GM12878 (cell line): ENCODE measurements around a stretch of chr10.

DNA sequence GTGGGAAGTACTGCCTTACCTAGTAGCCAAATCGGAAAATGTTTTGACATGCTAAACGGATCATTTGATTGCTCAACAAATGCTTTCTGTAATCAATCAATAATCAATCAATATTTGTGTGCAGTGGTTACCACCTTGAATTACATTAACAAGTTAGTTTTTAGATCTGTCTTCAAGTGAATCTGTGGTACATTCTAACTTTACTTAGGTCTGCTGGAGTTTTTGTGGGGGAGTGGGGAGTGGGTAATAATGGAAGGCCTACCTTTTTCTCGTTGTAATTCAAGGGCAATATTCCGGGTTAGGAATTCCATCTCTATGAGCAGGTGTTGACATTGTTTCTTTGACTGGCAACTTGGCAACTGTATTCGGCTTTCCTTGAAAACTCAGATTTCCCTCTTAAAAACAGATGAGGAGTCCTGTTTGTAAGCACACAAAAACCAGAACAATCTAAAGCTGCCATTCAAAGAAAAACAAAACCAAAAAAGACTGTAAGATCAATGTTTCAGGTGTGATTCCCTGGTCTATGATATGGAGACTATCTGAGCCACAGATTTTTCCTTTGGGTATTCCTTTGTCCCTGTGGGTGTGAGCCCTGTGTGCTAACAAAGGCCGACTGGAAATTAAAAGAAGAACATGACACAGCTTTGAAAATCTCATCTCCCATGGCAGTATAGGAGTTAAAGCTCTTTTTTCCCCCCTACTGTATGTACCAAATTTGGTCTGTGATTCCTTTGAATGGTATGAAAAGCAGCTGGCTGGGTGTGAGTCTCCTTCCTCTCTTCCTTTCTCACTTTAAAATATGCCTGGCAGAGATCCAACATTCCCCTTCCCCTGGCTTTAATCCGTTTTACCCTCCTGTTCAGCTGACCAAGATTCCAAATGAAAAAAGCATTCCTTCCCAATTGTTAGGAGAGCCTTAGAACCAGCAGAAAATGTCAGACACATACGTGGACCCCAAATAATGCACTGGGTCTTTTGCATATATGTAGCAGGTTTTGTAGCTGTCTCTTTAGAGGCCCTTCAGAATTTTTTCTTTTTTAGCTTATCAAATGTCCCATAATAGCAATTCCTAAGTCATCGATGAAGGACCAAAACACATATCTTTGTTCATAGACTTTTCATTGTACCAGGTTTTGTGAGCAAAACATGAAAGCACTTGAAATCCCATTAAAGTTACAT lies 225.2 kb upstream of the CELF2 start:
- RAMPAGE, long total RNA: no peak
- RRBS, 2 experiments: no CpG with 5 or more reads among the region's 9 CpGs
CAGE:
- cytosol, long polyA minus RNA: no peak
- cytosol, long polyA plus RNA: no peak
- long polyA plus RNA: no peak
- nucleolus, long total RNA: no peak
- nucleus, long polyA plus RNA: no peak
- nucleus, long total RNA: no peak

DNA sequence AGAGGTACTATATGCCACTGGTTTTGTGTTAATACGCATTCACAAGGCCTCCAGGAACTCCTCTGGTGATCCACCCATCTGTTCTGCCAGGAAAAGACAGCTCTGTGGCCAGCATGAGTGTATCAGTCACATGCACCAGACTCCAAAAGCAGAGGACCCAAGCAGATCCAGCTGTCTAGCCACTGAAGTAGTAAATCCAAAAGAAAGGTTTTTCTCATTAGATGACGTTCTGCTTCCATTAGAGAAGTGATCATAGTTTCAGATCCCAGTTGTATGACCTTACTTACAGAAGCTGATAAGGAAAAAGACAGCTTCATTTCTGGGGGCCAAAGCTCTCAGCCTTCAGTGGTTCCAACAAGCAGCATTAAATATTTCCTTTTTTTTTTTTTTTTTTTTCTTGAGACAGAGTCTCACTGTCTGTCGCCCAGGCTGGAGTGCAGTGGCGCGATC lies 199.5 kb upstream of the CELF2 start:
- RAMPAGE, long total RNA: no peak
- RRBS, 2 experiments: no CpG with 5 or more reads among the region's 5 CpGs
CAGE:
- cytosol, long polyA minus RNA: no peak
- cytosol, long polyA plus RNA: no peak
- long polyA plus RNA: no peak
- nucleolus, long total RNA: no peak
- nucleus, long polyA plus RNA: no peak
- nucleus, long total RNA: no peak

DNA sequence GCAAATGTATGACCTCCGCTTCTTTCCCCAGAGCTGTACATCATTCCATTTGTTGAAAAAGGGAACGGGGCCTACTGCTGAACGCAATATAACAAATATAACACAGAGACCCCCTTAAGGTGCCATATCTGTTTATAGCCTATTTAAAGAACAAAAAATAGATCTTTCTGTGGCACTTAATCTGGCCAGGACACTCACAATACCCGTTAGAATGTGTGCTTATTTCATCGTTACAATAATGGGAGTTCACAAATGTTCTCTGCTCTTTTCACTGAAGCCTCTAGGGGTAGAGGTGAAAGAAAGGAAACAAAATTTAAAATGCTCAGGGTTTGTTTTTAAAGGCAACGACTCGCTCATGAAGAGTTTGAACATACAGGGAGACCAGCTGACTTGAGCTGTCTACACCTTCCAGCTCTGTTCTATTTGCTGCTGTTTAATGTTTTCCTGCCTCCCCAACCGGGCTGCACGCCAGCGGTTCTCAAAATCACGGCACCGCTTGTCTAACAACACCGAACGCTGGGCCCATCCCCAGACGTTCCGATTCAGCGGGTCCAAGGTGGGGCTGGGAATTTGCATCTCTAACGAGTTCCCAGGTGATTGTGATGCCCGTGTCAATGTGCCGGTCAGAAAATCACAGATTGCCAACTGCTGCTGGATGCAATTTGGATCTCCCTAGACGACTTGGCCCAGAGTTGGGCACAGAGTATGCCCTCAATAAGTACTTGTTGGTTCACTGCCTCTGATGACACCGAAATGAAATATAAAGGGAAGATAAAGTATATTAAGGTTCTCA lies 28.2 kb downstream of the CELF2 start:
- RAMPAGE, long total RNA: no peak
- RRBS, 2 experiments: no CpG with 5 or more reads among the region's 22 CpGs
CAGE:
- cytosol, long polyA minus RNA: no peak
- cytosol, long polyA plus RNA: no peak
- long polyA plus RNA: no peak
- nucleolus, long total RNA: no peak
- nucleus, long polyA plus RNA: no peak
- nucleus, long total RNA: no peak

DNA sequence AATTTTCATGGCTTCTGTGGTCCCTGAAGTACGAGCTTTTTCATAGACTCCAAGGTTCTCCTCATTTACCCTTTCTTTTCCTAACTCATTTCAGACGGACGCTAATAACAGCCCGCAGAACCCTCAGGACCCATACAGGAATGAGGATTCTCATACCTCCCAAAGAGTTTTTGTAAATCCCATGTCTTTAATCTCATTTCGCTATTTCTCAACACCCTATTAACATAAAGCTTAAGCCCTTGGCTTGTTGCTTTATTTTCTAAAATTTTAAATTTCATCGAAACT lies 28.8 kb downstream of the CELF2 start:
- RAMPAGE, long total RNA: no peak
- RRBS, 2 experiments: no CpG with 5 or more reads among the region's 6 CpGs
CAGE:
- cytosol, long polyA minus RNA: no peak
- cytosol, long polyA plus RNA: no peak
- long polyA plus RNA: no peak
- nucleolus, long total RNA: no peak
- nucleus, long polyA plus RNA: no peak
- nucleus, long total RNA: no peak

- RAMPAGE, long total RNA: no peak
- RRBS, 2 experiments: no CpG with 5 or more reads among the region's 1 CpG
CAGE:
- cytosol, long polyA minus RNA: no peak
- cytosol, long polyA plus RNA: no peak
- long polyA plus RNA: no peak
- nucleolus, long total RNA: no peak
- nucleus, long polyA plus RNA: no peak
- nucleus, long total RNA: no peak
These were observed 43.5 kb downstream of the CELF2 start for GRCh38 chr10:11061101-11061624.

DNA sequence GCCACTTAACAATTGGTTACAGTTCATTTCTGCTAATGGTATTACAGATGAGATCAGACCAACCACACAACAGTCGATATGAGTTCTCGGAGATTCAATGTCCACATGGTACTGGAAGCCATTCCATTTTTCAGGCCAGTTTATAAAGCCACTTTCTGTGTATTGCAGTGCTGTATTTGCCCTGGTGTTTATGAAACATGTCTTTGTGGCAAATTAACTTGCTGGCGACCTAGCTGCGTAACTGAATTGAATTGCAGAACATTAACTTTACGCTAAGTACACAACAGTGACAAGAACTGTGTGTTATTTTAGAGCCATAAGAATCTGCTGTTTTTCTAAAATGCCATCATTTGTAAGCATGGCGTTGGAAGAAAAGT lies 76.3 kb downstream of the CELF2 start:
- RAMPAGE, long total RNA: no peak
- RRBS, 2 experiments: no CpG with 5 or more reads among the region's 6 CpGs
CAGE:
- cytosol, long polyA minus RNA: no peak
- cytosol, long polyA plus RNA: no peak
- long polyA plus RNA: no peak
- nucleolus, long total RNA: no peak
- nucleus, long polyA plus RNA: no peak
- nucleus, long total RNA: no peak

DNA sequence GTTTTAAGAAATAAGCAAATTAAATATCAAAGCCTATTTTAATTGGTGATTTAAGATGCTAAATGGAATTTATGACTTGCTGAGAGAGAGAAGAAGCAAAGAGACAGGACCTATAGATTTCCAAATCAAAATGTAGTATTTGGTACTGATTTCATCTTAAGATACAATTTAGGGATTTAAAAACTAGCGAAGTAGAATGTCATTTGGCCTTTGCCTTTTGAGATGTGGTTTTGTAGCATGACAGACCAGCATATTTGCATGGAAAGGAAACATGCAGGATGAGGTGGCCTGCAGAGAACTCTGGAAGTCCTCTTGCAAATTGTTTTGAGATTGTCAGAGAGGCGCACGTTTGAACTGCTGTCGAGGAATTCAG lies 136.5 kb downstream of the CELF2 start:
- RAMPAGE, long total RNA: no peak
- RRBS, 2 experiments: no CpG with 5 or more reads among the region's 4 CpGs
CAGE:
- cytosol, long polyA minus RNA: no peak
- cytosol, long polyA plus RNA: no peak
- long polyA plus RNA: no peak
- nucleolus, long total RNA: no peak
- nucleus, long polyA plus RNA: no peak
- nucleus, long total RNA: no peak

DNA sequence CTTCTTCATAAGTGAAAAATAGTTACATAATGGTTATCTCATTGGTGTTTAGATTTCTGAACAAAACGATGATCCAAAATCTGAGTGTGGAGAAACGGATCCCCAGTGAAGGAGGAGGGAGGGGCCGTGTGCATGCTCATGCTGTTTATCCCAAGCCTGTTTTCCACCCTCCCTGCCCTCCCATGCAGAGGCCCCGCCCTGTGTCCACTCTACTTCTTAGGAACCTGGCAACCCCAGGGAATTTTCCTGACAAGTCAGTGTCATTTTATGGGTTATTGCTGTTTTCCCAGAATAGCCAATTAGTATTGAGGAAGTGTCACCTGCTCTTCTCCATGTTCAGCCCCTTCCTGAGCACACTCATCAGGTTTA lies 174.0 kb downstream of the CELF2 start:
- RAMPAGE, long total RNA: no peak
- RRBS, 2 experiments: no CpG with 5 or more reads among the region's 4 CpGs
CAGE:
- cytosol, long polyA minus RNA: start-site peak on the plus strand centred at position 358 of the sequence, 8 bp wide, 42 reads
- cytosol, long polyA plus RNA: no peak
- long polyA plus RNA: no peak
- nucleolus, long total RNA: no peak
- nucleus, long polyA plus RNA: no peak
- nucleus, long total RNA: no peak

GRCh38 chr10:11193284-11193686 lies 175.6 kb downstream of the CELF2 start:
- RAMPAGE, long total RNA: no peak
- RRBS, 2 experiments: no CpG with 5 or more reads among the region's 5 CpGs
CAGE:
- cytosol, long polyA minus RNA: no peak
- cytosol, long polyA plus RNA: no peak
- long polyA plus RNA: no peak
- nucleolus, long total RNA: no peak
- nucleus, long polyA plus RNA: no peak
- nucleus, long total RNA: no peak

DNA sequence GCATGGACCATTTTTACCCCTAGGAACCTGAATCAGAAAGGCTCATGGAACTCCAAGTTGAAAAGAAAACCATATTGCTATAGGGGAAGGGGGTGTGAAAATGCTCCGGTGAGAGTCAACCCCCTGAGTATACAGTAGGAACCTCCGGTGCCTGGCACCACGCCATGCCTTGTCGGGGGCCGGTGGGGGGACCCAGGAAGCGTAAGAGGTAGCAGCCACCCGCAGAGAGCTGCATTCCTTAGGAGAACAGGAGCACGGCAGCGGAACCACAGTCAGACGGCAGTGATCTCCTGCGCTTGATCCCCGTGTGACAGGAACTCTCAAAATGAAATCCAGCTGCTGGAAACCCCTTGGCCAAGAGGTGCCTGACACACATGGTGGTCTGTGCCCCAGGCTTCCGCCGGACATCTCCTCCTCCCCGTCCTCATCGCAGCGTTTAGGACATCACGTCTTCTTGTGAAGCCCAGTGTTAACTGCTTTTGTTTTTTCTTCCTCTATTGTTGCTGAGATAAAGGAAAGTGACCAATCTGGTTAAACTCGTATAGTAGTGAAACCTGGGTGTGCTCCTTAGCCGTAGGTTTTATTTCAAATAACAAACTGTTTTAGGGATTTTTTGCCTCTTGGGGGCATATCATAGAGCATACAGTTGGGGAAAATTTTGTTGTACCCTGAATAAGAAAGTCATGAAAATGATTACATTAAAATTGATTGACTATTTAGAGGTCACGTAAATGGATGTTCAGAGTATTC lies 186.9 kb downstream of the CELF2 start:
- RAMPAGE, long total RNA: no peak
- RRBS, 2 experiments: 100% methylated on average over 1 to 3 of the region's 21 CpGs
CAGE:
- cytosol, long polyA minus RNA: no peak
- cytosol, long polyA plus RNA: no peak
- long polyA plus RNA: no peak
- nucleolus, long total RNA: no peak
- nucleus, long polyA plus RNA: no peak
- nucleus, long total RNA: no peak

- RAMPAGE, long total RNA: no peak
- RRBS, 2 experiments: no CpG with 5 or more reads among the region's 17 CpGs
CAGE:
- cytosol, long polyA minus RNA: no peak
- cytosol, long polyA plus RNA: no peak
- long polyA plus RNA: no peak
- nucleolus, long total RNA: no peak
- nucleus, long polyA plus RNA: no peak
- nucleus, long total RNA: no peak
These were observed 190.5 kb downstream of the CELF2 start for GRCh38 chr10:11207756-11208916.

GRCh38 chr10:11225771-11226436 lies 208.2 kb downstream of the CELF2 start:
- RAMPAGE, long total RNA: no peak
- RRBS, 2 experiments: no CpG with 5 or more reads among the region's 8 CpGs
CAGE:
- cytosol, long polyA minus RNA: no peak
- cytosol, long polyA plus RNA: no peak
- long polyA plus RNA: no peak
- nucleolus, long total RNA: no peak
- nucleus, long polyA plus RNA: no peak
- nucleus, long total RNA: no peak

GRCh38 chr10:11236599-11237687 lies 219.3 kb downstream of the CELF2 start:
- RAMPAGE, long total RNA: no peak
- RRBS, 2 experiments: no CpG with 5 or more reads among the region's 14 CpGs
CAGE:
- cytosol, long polyA minus RNA: no peak
- cytosol, long polyA plus RNA: no peak
- long polyA plus RNA: no peak
- nucleolus, long total RNA: no peak
- nucleus, long polyA plus RNA: no peak
- nucleus, long total RNA: no peak

- RAMPAGE, long total RNA: no peak
- RRBS, 2 experiments: 93% methylated on average over 2 of the region's 16 CpGs; no CpG with 5 or more reads in 1 of the 2 experiments
CAGE:
- cytosol, long polyA minus RNA: no peak
- cytosol, long polyA plus RNA: no peak
- long polyA plus RNA: no peak
- nucleolus, long total RNA: no peak
- nucleus, long polyA plus RNA: no peak
- nucleus, long total RNA: no peak
These were observed 239.3 kb downstream of the CELF2 start for GRCh38 chr10:11256859-11257459.

- RAMPAGE, long total RNA: no peak
- RRBS, 2 experiments: no CpG with 5 or more reads among the region's 24 CpGs
CAGE:
- cytosol, long polyA minus RNA: no peak
- cytosol, long polyA plus RNA: no peak
- long polyA plus RNA: no peak
- nucleolus, long total RNA: no peak
- nucleus, long polyA plus RNA: no peak
- nucleus, long total RNA: no peak
These were observed 263.5 kb downstream of the CELF2 start for GRCh38 chr10:11280777-11281909.

DNA sequence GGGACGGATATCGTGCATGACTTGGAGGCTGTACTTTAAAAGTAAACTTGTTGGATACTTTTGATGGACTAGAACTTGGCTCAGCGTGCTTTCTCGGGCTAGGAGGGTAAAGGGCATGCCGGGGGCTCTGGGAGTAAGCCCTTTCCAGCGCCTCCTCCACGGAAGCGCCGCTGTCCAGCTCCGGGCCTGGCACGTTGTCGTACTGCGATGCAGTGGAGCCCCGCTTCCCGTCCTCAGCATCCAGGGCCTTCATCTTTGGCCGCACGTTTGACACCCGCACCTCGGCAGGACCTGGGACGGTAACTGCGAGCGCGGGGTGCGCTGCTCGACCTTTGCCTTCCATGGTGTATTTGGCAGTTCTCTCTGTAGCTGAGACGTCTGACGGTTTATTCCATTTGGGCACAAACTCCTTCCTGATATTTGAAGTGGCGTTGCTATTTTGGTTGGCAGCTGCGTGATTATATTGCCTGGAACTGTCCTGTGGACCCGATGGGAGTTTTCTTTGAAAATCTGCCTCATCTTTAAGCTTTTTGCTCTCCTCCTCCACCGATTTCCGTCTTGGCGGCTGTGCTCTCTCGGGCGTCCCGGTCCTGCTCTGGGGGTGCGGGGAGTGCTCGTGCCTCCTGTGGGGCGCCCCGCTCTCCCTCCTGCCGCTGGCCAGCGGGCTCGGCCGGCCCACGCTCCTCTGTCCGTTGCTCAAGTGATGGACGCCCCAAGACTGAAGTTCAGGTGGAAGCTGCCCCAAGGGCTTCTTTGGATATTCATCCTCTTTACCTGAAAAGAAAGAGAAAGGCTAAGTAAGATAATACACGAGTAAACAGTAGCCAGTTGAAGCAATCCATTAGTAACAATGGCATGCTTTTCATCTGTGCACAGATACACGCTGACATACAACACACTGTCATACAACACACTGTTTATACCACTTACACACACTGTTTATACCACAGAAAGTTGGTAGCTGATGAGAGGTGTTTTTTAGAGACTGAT lies 148.1 kb downstream of the USP6NL start:
- RAMPAGE, long total RNA: no peak
- RRBS, 2 experiments: 97 to 98% methylated on average over 6 of the region's 49 CpGs
CAGE:
- cytosol, long polyA minus RNA: no peak
- cytosol, long polyA plus RNA: no peak
- long polyA plus RNA: no peak
- nucleolus, long total RNA: no peak
- nucleus, long polyA plus RNA: no peak
- nucleus, long total RNA: no peak

- RAMPAGE, long total RNA: no peak
- RRBS, 2 experiments: no CpG with 5 or more reads among the region's 8 CpGs
CAGE:
- cytosol, long polyA minus RNA: no peak
- cytosol, long polyA plus RNA: no peak
- long polyA plus RNA: no peak
- nucleolus, long total RNA: no peak
- nucleus, long polyA plus RNA: no peak
- nucleus, long total RNA: no peak
These were observed 14.5 kb downstream of the USP6NL start for GRCh38 chr10:11596616-11597648.

DNA sequence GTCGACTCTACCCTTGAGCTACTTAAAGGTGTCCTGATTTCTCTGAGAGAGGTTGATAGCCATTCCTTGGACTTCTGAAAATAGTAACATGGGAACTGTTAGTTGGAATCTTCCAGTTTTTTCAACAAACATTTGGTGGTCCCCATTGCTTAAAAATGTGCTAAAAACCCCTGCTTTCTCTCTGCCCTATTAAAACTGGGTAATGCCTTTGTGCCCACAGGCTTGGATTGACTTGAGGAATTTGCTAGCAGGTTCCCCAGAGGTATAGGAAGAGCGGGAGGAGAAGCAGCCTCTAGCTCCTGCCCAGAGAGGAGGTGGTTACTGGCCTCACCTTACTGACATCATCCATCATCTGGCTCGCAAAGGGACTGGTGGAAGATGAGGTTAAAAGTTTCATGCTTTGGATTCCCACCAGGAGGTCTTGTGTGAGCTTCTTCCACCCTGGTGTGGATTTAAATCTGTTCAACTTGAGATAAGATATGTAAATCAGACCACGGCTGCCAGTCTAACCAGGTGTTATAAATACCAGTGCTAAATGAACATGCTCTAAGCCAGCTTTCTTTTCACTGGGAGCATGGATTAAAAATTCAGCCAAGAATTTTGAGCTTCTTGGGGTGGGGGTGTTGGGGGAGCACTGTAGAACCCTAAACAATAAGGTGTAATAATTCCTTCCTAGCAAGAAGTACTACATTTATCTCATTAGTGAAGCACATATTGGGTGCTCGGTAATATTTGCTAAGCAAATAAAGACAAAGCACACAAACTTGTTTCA lies 7.6 kb downstream of the PROSER2 start:
- RAMPAGE, long total RNA: no peak
- RRBS, 2 experiments: no CpG with 5 or more reads among the region's 5 CpGs
CAGE:
- cytosol, long polyA minus RNA: no peak
- cytosol, long polyA plus RNA: no peak
- long polyA plus RNA: no peak
- nucleolus, long total RNA: no peak
- nucleus, long polyA plus RNA: no peak
- nucleus, long total RNA: no peak

GRCh38 chr10:11831478-11831993 lies 8.4 kb downstream of the PROSER2 start:
- RAMPAGE, long total RNA: no peak
- RRBS, 2 experiments: no CpG with 5 or more reads among the region's 8 CpGs
CAGE:
- cytosol, long polyA minus RNA: no peak
- cytosol, long polyA plus RNA: no peak
- long polyA plus RNA: no peak
- nucleolus, long total RNA: no peak
- nucleus, long polyA plus RNA: no peak
- nucleus, long total RNA: no peak

DNA sequence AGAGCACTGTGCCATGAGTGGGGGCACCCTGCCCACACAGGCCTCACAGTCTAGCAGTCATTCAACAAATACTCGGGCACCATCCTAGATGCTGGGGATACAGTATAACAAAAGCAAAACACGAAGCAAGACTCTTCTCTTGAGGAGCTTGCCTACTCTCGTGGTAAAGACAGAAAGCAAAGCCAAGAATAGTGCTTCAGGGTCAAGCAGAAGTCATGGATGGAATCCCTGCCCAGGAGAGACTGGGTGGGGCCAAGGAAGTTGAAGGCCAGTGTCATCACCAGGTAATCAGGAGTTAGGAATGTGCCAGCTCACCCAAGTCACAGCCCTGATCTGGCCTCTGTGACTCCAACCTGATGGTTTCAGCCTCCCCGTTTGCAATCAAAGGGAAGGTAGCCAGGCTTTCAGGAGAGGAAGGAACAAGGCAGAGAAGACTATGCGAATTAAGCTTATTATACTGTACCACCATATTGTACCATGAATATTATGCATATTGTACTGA lies 58.9 kb downstream of the PROSER2 start:
- RAMPAGE, long total RNA: no peak
- RRBS, 2 experiments: no CpG with 5 or more reads among the region's 5 CpGs
CAGE:
- cytosol, long polyA minus RNA: no peak
- cytosol, long polyA plus RNA: no peak
- long polyA plus RNA: no peak
- nucleolus, long total RNA: no peak
- nucleus, long polyA plus RNA: no peak
- nucleus, long total RNA: no peak